Skeletal muscle cell (primary cell): ENCODE data around the genes B4GALNT4, ANO9 and GATD1.

DNA sequence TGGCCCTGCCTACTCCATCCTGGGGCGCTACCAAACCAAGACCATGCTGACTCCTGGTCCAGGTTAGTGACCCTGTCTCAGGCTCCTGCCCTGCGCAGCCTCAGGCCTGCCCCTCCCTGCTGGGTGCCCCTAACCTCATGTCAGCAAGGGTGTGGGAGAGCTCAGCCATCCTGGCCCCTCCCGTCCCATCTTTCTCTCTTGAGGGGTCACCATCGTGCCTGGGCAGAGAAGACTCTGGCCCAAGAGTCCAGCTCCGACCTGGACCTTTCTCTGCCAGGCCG is 1.1 kb downstream of the ODF3 start:
- RRBS, result no CpG with 5 or more reads among the region's 6 CpGs

DNA sequence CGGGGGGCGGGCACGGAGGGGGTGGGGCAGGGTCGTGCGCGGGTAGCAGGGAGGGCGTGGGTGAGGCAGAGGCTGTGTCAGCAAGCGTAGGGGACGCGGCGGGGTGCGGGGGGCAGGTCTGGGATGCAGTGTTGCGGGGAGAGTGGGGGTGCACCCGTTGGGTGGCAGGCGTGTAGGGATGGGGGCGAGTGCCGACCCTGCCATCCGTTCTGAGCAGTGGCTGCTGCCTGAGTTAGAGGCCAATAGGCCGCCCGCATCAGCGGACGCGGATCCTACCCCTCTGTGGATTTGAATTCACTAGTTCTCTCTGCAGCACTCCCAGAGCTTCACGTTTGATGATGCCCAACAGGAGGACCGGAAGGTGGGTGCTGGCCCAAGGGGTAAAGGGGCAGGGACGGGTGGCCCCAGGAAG is 1.5 kb downstream of the RIC8A start:
- RRBS, result no CpG with 5 or more reads among the region's 26 CpGs

DNA sequence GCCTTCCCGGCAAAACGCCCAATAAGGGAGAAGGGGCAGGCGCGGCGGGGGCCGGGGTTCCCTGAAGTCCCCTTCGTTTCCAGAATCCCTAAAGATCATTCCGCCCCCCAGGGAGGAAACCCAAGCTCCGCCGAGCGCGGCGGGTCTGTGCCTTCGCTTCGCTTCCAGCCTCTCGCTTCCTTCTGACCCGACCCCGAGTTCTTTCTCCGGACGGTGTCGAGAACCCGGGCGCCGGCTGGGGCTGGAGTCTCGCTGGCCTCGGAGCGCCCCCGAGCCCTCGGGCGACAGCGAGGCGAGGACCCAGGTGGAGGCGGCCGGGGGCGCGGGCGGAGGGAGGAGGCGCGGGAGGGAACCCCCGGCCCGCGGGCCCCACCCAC is 430 bp upstream of the PGGHG start:
- RRBS, result 1% methylated on average over 18 of the region's 42 CpGs

DNA sequence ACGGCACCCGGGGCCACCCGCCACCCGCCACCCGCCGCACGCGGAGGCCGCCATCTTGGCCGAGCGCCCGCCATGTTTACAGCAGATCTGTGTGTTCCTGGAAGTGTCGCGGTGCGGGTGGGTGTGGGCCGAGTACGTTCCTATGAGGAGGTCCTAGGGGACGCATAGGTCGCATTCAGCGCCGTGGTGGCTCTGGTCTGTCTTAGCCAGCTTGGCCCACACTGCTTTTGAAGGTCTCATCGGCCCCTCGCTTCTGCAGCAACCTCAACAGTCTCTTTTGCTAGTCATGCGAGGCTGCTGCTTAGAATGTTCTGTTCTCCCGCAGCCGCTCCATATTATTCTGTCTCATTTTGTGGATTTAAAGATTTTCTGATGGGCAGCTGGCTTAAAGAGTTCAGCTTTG is 3.3 kb upstream of the IFITM2 start:
- RRBS, result no CpG with 5 or more reads among the region's 26 CpGs

DNA sequence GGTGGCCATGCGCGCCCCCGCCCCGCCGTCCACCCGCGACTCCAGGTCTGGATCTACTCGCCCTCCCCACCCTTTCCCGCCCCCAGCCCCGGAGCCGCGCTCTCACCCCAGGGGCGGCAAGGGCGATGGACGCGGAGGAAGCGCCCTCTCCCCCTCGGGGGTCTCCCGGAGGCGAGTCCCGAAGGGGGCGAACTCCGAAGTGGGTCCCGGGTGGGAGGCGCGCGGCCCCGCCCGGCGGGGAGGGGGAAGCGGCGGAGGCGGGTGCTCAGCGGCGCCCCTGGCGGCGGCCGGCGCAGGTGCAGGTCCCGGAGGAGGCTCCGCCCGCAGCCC is 2.9 kb upstream of the IFITM1 start:
- RRBS, result no CpG with 5 or more reads among the region's 42 CpGs

GRCh38 chr11:368868-370057 is at the start of gene B4GALNT4:
Gene B4GALNT4, plus strand, starts transcription at chr11:369499.
- RRBS, result 2% methylated on average over 59 of the region's 173 CpGs

DNA sequence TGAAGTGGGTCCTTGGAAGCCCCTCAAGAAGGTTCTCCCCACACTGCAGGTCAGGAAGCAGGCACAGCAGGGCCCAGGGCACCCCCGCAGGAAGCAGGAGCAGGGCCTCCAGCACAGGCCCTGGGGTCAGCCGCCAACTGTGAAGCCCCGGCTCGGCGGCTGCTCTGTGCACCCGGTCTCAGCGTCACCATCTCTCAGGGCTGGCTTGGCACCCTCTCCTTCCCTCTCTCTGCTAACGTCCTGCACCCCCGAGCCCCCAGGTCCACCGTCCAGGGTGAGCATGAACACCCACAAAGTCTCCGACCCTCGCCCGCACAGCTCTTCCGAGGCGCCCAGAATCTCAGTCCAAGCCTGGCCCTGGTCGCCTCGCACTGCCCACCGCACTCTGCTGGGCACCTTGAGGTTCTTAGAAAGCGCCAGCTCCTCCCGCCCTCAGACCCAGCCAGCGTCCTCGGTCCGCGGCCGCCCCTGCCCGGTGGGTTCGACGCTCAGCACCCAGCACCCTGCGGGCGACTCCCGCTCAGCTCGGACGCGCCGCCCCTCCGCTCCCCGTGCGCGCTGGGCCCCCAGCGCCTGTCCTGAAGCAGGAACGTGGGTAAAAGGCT is 1.4 kb upstream of the SIGIRR start:
- RRBS, result no CpG with 5 or more reads among the region's 41 CpGs

- RRBS, result 4% methylated on average over 6 of the region's 31 CpGs
Observed at GRCh38 chr11:441817-442524, at the start of gene ANO9. Gene ANO9, minus strand, starts transcription at chr11:442011.

- RRBS, result no CpG with 5 or more reads among the region's 20 CpGs
Observed at GRCh38 chr11:498271-498772, 8.7 kb downstream of the RNH1 start.

- RRBS, result no CpG with 5 or more reads among the region's 11 CpGs
Observed at GRCh38 chr11:564229-564747, 3.5 kb downstream of the RASSF7 start.

- RRBS, result no CpG with 5 or more reads among the region's 14 CpGs
Observed at GRCh38 chr11:579981-580475, 3.8 kb downstream of the PHRF1 start.

DNA sequence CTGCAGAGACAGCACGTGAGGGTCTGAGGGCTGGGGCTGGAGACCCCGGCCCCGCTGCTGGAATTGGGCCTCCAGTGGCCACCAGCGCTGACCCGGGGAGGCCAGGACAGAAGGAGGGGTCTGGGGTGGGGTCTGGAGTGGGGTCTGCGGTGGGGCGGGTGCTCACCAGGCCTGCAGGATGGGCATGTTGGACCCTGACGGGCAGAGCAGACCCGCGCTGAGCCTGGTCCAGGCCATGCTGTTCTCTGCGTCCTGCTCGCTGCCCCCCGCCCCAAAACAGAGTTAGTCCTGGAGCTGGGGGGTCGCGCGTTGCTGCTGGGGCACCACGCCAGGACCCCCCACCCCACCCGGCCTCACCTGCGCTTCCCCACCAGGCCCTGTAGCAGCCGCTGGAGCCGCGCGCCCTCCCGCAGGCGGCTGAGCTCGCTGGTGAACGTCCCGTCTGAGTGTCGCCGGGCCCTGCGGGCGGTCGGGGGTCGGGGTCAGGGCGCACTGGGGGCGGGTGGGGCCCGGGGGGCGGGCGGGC is 387 bp downstream of the SCT start:
- RRBS, result 8% methylated on average over 12 of the region's 39 CpGs

- RRBS, result no CpG with 5 or more reads among the region's 17 CpGs
Observed at GRCh38 chr11:629071-629683, 2.2 kb upstream of the SCT start.

- RRBS, result no CpG with 5 or more reads among the region's 23 CpGs
Observed at GRCh38 chr11:655185-655625, 18.1 kb downstream of the DRD4 start.

DNA sequence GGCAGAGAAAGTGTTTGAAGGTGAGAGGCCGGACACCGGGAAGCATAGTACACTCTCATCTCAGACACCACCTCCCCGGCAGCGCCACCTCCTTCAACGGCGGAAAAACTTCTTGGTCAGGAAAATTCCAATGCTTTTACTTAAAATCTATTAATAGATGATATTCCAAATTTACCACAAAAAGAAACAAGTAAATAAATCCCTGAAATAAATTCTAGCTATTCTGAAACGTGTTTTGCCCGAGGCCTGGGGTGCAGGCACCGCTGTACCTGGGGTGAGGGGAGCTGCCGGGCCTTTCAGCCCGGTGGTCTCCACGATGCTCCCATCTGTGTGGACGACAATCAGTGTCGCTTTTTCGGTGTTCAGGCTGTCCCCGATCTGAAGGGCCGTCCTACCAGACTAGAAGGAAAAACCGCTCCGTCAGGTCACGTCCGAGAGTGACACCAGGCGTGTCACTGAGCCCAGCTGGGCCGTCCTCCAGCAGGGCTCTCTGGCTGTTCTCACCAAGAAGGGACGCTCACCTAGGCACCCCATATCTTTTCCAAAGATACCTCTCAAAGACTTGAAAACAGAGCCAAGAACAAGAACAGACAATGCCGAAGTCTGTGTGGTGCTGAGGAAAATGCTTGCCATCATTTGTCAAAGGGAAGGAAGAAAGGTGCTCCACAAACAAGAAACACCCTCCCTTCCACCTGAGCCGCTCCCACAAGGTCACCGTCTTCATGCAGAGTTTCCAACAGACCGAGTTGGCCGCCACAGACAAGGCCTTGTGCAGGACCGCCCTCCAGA is 6.8 kb downstream of the DEAF1 start:
- RRBS, result no CpG with 5 or more reads among the region's 30 CpGs

- RRBS, result 7% methylated on average over 2 of the region's 27 CpGs
Observed at GRCh38 chr11:706850-707654, 1.0 kb downstream of the EPS8L2 start.

DNA sequence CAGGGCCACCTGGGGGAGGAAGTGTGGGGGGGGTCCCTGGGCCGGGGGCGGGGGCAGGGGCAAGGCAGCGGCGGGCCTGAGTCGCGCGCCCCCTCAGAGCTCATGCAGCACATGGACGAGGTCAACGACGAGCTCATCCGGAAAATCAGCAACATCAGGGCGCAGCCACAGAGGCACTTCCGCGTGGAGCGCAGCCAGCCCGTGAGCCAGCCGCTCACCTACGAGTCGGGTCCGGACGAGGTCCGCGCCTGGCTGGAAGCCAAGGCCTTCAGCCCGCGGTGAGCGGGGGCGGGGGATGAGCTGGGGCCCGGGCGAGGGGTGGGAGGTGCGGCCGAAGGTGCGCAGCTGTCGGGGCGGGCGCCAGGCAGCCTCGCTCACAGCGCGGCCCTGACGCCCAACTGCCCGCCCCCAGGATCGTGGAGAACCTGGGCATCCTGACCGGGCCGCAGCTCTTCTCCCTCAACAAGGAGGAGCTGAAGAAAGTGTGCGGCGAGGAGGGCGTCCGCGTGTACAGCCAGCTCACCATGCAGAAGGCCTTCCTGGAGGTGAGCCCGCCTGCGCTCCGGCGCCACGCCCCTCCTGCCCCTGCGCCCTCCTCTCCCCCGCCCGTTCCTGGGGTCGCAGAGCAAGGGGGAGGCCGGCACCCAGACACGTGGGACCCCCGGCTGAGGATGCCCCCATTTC is 20.3 kb downstream of the EPS8L2 start:
- RRBS, result 3% methylated on average over 23 of the region's 60 CpGs

DNA sequence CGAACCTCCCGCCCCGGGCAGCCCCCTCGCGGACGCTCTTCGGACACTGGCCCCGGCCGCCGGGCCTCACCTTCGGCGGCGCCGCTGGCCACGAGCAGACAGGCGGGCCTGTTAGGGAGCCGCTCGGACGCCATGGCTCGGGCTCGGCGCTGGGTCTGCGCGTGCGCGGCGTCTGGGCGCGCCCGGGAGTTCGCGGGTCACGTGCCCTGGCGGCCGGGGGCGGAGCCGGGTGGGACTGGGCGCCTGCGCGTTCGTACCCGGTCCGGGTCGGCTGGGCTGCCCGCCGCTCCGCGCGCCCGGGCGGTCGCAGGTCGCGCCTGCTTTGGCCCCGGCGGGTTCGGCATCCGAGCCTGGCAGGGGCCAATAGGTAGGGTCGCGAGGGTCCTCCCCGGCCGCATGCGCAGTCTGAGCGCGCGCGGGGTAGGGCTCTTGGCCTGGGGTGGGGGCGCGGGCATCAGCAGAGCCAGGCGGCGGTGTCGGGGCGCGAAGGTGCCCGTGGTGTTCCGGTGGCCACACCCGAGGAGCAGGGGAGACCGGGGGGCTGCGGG is at the start of gene GATD1:
TSS of gene GATD1 (minus strand) at position 159 of the 548 bp plus-strand sequence.
- RRBS, result under 1% methylated on average over 15 of the region's 79 CpGs

GRCh38 chr11:828860-829885 is 1.5 kb downstream of the CRACR2B start:
- RRBS, result 33% methylated on average over 12 of the region's 54 CpGs

DNA sequence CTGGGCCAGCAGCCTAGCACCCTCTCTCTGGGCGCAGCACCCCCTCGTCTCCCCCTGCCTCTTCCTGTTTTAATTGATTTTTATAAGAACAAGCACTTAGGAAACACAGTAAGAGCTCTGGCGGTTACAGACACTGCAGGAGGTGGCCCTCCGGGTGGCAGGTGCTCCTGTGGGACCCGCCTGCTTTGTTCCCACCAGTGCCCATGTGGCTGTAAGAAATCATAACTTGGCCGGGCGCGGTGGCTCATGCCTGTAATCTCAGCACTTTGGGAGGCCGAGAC is 18.4 kb downstream of the TSPAN4 start:
- RRBS, result 87% methylated on average over 3 of the region's 9 CpGs